Measurements from ENCODE around the genes ZNF491, ZNF440, ZNF442 and ZNF791.

DNA sequence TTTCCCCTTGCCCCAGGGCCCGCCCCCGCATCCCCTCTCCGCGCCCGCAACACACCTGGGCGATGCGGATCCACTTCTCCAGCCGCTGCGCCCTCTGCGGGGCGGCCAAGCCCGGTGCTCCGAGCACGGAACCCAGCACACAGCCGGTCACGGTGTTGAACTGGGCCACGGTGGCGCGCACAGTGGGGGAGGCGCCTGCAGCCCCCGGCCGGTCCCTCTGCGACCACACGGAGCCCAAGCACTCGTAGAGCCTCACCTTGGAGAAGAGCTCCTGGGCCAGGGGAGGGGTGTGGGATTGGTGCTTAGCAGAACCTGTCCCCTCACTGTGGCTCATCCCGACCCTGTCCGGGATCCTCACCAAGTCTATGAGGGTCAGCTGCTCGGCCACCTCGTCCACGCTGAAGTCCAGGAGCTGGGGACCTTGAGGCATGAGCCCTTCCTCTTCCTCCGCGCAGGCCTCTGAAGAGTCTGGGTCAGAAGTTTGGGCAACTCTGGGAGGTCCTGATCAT, 12.7 kb downstream of the RGL3 start:
- RRBS: 14% methylated on average over 7 of the region's 32 CpGs

DNA sequence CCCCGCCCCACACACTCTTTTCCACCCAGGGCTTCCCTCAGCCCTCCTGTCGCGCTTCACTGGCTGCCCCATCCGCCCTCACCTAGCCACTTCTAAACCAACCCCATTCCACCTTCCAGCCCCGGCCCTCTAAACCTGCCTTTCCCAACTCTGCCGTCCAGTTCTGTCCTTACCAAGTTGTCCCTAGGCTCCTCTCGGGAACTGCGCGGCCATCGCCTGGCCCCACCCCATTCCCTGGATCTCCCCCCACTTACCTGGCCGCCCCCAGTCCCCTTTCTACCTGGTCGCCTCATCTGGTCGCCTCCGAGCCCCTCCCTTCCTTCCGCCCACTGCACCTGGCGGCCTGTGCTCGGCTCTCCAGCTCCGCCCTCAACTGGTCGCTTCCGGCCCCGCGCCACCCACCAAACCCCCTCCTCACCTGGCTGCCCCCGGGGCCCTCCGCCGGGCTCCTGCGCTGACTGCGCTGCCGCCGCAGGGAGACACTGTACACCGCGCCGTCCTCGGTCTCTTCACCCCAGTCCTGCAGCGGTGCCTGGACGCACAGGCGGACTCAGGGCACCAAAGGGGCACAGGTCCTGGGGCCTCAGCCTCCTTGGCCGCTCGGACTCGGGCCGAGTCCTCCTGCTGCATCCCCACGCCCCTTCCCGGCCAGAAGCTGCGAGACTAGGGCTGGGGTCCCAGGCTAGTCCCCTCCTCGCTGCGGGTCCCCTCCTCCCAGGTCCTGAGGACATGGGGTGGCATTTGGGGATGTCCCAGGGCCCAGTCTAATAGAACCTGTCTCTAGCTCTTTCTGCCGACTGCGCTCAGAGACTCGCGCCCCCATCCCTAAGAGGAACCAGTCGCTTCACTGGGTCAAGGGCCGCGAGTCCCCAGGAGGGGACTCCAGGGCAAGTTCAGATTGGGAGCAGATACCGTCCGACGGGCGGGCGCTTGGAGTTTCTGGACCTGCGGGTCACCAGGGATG, 579 bp downstream of the RGL3 start:
- RRBS: 6% methylated on average over 4 of the region's 58 CpGs

GRCh38 chr19:11425746-11426192, 6.7 kb upstream of the RGL3 start:
- RRBS: no CpG with 5 or more reads among the region's 16 CpGs

DNA sequence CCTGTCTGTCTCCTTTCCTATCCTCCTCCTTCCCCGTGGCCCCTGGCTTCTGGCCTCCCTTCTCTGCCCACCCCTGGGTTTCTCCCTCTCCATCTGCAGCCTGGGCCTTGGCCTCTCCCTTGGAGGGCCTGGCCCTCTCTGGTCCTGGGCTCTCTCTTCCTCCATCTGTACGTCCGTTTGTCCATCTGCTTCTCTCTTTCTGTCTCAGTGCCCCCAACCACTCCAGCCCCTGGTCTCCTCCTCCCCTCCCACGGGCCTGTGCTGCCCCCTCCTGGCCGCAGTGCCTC, 11.2 kb downstream of the PRKCSH start:
- RRBS: no CpG with 5 or more reads among the region's 5 CpGs

DNA sequence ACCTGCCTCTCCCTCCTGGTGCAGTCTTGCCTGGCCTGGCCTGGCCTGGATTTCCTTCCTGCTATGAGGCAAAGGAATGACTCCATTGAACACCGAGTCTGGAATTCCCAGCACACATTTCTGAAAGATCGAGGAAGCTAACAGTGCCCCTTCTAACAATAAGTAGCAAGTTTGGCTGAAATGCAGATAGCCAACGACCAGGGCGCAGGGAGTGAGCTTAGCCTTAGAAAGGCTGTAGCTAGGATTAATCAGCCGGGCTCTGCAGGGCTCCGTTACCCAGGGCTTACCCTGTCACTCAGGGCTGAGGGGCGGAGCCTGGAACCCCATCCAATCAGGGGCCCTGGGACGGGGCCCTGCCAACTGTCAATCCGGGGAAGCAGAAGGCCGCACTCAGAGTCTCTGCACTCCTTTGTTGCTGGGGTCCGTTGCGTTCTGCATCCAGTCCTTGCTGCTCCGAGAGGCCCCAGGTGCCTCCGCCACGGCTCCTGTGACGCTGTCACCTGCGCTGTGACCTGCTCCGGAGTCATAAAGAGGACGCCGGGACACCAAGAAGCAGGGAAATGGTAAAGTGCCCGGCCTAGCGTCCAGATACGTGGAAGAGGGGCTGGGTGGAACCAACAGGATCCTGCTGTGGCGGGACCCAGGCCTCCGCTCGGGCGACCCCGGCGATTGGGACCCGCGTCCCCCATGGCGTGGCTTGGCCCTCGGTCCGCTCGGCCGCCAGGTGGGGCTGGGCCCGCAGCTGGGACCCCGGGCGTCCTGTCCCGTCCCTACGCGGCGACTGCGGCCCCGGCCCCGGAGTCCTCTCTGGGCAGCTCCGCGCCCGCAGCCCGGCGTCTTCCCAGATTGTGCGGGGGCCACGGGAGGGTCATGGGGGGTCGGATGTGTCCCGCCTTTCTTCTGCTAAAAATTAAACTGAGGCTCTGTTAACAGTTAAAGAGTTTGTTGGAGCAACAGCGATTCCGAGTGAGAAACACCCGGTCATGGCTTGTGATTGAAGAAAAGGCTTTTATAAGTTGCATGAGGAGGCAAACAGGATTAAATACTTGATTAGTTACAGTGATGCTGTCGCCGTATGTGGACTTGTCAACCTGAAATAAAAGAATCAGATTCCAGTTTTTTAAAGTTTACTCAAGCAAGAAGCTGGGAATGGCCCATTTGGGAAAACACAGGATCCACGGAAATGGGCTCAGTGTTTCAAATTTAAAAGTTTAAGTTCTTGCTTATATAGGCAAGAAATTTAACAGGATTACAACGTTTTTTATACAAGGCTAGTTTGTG, at the start of gene ZNF491:
ZNF491 (plus strand) TSS at position 359 of the 1,281 bp plus-strand sequence.
- RRBS: 2% methylated on average over 15 of the region's 62 CpGs

DNA sequence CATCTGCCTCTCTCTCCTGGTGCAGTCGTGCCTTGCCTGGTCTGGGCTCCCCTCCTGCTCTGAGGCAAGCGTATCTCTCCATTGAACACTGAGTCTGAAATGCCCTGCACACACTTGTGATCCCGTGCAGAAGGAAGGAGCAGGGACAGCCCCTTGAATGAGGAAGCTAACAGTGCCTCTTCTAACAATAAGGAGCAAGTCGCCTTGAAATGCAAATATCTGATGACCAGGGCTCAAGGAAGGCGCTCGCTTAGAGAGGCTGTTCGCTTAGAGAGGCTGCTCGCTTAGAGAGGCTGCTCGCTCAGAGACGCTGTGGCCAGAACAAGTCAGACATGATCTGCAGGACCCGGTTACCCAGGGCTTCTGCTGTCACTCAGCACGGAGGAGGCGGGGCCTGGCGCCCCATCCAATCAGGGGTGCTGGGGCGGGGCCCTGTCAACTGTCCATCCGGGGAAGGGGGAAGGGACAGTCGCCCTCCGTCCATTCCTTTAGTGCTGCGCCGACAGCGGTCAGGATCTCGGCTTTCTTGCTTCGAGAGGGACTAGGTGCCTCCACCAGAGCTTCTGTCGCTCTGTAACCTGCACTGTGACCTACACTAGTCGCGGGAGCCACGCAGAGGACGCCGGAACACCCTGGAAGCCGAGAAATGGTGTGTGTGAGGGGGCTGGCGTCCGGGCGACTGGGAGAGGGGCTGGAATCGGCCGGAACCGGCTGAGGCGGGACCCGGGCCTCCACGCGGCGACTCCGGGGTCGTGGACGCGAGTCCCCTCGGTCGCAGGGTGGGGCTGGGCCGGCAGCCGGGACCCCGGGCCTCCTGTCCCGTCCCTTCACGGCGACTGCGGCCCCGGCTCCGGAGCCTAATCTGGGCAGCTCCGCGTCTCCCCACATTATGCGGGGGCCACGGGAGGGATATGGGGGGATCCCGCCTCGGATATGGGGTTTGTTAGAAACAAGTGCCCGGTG, at the start of gene ZNF440:
ZNF440 (plus strand) TSS at position 472 of the 963 bp plus-strand sequence.
- RRBS: 2% methylated on average over 20 of the region's 63 CpGs

- RRBS: no CpG with 5 or more reads among the region's 5 CpGs
Observed at GRCh38 chr19:11949181-11949552, 15.7 kb upstream of the ZNF763 start.

- RRBS: no CpG with 5 or more reads among the region's 8 CpGs
Observed at GRCh38 chr19:12052028-12052268, 813 bp downstream of the ZNF878 start.

DNA sequence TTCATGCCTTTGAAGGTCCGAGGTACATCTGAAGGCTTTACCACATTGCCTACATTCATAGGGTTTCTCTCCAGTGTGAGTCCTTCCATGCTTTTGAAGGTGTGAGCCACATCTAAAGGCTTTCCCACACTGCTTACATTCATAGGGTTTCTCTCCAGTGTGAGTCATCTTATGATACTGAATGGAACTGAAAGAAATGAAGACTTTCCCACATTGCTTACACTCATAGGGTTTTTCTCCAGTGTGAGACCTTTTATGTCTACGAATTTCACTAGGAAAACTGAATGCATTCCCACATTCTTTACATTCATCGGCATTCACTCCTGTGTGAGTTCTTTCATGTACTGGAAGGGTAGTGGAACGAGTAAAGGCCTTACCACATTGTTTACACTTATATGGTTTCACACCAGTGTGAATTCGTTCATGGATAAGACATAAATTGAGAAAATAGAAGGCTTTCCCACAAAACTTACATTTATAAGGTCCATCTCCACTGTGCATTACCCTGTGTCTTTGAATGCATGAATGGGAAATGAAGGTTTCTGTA, 7.0 kb downstream of the ZNF20 start:
- RRBS: no CpG with 5 or more reads among the region's 5 CpGs

DNA sequence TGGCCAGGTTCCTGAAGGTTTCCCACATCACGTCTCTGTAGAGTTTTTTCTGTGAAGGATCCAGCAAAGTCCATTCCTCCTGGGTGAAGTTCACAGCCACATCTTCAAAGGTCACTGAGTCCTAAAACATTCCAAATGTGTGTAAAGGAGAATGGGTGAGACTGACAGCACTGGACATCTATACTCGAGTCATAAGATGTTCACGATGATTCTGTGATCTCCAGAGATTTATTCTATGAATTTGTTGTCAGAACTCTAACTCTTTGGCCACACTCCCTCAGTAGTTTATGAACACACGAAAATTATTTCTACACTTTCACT, 44.5 kb downstream of the ZNF44 start:
- RRBS: no CpG with 5 or more reads among the region's 4 CpGs

GRCh38 chr19:12296620-12296986, 1.9 kb upstream of the ZNF44 start:
- RRBS: no CpG with 5 or more reads among the region's 8 CpGs

- RRBS: no CpG with 5 or more reads among the region's 9 CpGs
Observed at GRCh38 chr19:12330094-12330910, 3.1 kb downstream of the ZNF563 start.

- RRBS: 2% methylated on average over 15 of the region's 57 CpGs
Observed at GRCh38 chr19:12365108-12366170, at the start of gene ZNF442. TSS of gene ZNF442 (minus strand) at chr19:12365683.

DNA sequence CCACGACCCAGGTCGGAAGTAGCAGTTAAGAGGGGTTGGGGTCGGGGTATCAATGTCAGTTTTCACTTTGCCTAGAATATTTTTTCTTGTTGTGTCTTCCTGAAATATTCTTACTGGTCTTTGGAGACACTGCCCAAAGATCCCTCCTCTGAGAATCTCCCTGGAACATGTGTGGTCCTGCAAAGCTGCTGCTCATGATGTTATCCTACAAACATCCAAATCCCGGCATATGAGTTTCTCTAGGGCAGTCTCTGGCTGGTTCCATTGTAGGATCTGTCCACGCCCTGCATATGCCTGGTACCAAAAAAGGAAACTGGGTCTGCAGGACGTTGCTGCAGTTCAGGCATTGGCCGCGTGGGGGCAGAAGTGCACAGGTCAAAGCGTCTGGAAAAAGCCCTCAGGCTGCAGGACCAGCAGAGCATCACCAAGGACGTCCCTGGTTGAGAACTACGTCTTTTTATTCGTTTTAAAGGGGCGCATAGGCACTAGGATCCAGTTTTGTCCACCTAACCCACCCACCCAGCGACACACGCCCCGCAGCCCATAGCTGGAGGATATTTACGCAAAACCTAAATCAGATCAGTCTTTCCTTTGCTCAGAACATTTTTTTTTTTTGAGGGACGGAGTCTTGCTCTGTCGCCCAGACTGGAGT, 12.7 kb upstream of the ZNF564 start:
- RRBS: no CpG with 5 or more reads among the region's 19 CpGs

GRCh38 chr19:12610400-12611657, at the start of gene ZNF791:
TSS of gene ZNF791 (plus strand) at chr19:12610920.
- RRBS: 2% methylated on average over 17 of the region's 75 CpGs

DNA sequence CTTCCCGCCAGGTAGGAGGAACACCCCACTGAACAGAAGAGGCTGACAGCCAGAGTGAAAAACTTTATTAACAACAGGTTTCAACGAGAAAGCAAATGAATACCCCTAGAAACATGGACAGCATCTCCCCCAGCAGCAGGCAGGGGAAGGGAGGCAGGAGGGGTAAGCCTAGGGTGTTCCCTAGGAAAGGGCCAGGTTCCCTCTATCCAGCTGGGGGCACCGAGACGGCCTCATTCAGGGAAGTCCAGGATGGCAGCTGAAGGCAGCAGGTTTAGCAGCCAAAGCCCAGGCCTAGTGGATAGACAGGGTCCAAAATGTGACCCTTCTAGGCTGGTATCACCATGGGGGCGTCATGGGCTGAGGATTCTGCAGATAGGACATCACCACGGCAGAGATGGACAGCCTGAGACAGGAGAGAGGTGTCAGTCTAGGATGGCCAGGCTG, 1.2 kb downstream of the WDR83OS start:
- RRBS: no CpG with 5 or more reads among the region's 6 CpGs

DNA sequence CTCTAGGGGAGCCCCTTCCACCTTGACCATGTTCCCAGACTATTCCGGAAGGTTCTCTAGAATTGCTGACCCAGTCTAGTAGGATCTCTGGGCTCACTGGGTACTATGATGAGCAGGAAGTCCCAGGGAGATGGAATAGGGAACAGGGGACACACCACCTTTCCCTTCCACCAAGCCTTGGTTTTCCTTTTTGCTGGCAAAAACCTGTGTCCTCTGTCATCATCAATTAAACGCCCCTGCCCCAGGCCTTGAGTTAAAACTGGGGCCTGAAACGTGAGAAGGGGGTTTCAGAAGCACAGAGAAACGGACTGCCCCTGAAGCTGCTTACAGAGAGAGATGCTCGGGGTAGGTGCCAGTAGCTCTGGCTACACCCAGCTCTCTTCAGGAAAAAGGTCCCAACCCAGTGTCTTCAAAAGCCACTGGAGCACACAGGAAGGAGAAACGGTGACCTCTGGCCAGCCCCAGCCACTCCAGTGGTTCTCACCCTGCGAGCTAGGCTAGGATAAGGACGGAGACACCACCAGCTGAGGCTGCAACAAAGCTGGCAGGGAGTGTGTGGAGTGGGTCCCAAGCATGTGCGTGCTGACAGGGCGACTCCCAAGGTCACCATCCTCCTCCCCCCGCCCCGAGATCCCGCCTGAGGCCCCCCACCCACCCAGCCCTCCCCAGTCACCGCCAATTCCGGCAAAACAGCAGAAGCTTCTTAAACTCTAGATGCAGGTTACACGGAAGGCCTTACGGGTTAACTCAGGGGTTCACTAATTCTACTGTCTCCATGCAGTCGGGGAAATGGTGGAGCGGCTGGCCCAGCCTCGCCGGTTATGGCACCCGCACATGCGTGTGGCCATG, 3.8 kb upstream of the FBXW9 start:
- RRBS: no CpG with 5 or more reads among the region's 23 CpGs

DNA sequence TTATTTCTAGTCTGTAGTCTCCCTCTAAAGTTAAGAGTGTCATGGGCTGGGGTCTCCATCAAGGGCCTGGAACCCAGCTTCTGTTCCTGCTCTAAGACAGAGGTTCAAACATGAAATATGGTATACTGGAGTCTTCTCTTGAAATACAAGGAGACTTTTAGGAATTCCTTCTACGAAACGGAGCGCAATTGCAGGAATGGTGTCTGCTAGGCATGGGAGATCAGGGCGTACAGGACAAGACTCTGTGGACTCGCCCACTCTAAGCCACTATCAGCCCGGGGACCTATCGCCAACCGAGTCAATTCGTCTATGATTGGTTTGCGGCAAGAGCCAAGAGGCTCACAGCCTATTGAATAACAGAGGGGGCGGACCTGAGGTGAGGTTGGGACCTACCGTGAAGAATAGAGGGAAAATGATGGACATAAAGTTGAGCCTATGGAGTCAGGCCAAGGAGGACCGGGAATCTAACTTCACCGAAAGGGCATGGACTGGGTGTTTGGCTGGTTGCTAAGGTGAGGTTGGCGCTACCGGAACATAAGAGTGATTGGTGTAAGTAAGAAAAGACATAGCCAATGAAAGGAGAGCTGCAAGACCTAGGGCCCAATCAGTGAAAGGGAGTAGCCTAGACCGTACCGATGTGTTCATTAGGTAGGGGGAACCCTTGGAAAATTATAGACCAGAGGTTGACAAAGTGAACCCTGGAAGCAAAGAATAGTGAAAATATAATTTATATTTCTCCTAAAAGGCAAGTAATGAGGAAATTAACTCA, 468 bp upstream of the GET3 start:
- RRBS: 2% methylated on average over 4 of the region's 18 CpGs

DNA sequence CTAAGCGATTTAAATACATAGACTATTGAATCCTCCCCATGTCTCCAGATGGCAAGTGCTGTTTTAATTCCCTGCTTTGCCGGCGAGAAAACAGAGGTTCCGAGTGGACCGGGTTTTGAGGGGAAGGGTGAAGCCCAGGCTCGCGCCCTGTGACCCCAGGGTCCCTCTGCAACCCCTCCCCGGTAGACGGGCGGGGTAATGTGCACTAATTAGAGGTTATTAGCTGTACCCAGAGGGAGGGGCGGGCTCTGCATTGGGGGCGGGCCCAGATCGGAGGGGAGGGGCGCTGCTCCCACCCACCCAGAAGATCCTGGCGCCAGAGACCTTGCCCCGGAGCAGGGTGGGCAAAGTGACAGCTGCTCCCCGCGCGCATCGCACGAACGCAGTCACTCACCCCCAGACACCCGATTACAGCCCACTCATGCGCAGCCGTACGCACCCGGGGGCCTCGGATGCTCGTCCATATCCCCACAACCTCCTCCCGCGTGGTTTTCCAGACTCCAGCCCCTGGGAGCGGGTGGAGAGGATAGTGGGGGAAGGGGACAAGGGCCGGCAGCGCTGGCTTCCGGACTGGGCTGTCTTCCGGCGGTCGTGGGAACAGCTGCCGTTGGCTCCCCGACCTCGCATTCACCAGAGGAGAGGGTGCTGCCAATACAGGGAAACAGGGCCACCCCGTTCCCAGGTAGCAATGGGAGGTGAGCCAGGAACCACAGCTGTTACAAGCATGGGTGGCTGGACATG, 2.7 kb upstream of the HOOK2 start:
- RRBS: 1% methylated on average over 12 of the region's 42 CpGs

GRCh38 chr19:12784439-12785405, 6.6 kb upstream of the JUNB start:
- RRBS: no CpG with 5 or more reads among the region's 14 CpGs